Kidney epithelial cell (primary cell): ENCODE measurements around a stretch of chr1.

DNA sequence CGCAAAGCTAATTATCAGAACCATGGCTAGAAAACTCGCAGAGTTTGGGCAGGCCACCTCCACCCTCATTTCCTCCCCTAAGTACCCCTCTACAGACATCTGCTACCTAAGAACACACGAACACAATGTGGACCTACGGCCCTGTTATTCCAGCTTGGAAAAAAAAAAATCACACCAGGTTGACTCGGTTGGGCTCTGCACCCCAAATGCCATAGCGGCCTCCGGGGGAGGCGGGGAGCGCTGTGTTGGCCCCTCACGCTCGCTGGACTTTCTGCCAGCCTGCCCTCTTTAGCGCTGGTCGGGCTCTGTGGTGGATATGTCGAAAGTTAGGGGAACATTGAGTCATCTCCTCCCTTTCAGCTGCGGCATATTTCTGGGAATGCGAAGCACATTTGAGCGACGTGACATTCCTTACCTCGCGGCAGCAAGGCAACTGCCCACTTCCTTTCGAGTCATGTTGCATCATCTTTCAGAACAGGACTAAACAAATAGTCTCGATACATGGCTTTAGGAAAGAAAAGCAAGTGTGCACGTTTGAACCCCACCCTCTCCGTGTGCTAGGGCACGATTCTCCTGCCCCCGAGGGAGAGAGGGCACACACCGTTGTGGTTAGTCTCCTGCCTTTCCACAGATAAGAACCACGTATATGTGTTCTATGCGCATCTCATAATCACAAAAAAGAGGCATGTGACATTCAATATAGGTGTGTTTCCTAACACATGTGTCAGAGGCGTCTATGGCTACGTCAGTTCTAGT, 106.0 kb upstream of the SLC45A1 start:
- RAMPAGE, long total RNA, result no peak
- RRBS, result no CpG with 5 or more reads among the region's 31 CpGs

DNA sequence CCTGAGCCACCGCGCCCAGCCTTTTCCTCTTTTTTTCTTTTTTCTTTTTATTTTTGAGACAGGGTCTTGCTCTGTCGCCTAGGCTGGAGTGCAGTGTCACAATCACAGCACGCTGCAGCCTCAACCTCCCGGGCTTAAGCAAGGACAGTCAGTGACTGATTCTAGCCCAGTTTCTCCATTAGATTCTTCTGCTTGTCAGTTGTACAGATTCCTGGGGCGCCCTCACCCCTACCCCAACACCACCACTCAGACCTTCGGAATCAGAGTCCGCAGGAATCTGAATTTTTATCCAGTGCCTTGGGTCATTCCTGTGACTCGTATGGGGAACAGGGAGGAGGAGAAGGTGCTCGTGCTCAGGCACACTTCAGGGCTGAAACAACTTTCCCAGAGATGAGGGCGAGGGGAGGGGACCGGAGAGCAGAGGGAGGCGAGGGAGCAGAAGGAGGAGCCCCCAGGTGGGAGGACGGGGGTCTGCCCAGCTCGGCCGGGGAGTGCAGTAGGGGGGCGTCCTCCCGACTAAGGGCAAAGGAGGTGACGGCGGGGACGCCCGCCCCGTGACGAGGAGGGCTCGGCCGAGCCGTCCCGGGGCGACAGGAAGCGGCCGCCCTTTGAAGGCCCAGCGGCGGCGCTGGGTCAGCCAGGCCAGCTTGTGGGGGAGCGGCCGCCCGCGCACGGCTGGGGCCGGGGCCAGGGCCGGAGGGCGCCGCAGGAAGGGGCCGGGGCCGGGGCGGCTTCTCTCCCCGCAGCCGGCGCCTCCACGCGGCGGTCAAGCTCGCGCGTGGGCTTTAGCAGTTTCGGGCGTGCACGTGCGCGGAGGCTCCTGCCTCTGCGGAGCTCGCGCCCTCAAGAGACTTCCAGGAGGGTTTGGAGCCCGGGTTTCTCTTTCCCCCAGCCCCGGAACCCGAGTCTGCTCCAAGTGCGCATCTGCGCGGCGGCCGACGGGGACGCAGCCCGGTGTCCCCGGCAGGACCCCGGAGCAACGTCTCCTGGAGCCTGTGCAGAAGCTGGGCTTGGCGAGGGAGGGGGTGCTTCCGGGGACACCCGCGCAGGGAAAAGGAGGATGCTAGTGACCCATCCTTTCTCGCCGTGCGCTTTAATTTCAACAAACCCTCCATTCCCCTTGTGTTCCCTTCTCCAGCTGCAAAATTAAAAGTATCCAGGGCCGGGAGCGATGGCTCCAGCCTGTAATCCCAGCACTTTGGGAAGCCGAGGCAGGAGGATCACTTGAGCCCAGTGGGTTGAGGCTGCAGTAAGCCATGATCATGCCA, 100.8 kb upstream of the SLC45A1 start:
- RAMPAGE, long total RNA, result no peak
- RRBS, result 6% methylated on average over 27 of the region's 87 CpGs

DNA sequence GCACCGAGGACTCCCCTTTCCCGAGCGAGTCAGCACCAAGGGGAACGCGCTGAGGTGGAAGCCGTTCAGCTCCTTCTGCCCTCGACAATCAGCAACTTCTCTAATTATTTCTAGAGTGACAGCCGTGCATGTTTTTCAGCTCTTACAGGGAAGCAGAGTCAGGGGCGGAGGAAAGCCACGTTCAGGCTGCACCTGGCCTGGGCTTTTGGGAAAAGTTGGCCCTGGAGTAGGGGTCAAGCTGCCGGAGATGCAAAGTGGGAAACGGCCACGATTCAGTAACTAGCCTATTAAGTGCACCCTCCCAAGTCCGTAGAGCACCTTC, 667 bp downstream of the SLC45A1 start:
- RAMPAGE, long total RNA, result no peak
- RRBS, result no CpG with 5 or more reads among the region's 14 CpGs

DNA sequence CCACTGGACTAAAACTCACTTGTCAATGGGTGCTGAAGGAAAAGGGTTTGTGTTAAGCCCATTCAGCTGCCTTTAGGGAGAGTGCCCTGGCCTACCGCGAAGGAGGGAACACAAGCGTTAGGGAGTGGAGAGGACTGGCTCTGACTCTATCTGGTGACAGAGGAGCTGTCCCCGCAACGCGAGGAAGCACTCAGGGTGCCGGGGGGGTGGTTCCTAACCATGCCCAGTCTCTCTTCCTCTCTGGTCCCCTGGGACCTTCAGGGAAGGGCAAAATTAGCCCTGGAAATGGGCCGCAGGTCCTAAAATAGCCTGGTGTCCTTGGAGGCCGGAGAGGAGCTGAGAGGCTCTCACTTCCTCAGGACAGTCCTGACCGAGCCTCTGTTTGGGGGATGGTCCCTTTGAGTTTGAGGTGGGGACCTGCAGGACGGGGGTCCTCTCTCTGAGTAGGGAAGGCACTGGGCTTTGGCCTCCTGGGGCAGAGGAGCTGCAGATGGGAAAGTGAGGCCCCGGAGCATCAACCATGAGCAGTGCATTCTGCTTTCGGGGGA, 5.8 kb downstream of the SLC45A1 start:
- RAMPAGE, long total RNA, result no peak
- RRBS, result no CpG with 5 or more reads among the region's 13 CpGs

DNA sequence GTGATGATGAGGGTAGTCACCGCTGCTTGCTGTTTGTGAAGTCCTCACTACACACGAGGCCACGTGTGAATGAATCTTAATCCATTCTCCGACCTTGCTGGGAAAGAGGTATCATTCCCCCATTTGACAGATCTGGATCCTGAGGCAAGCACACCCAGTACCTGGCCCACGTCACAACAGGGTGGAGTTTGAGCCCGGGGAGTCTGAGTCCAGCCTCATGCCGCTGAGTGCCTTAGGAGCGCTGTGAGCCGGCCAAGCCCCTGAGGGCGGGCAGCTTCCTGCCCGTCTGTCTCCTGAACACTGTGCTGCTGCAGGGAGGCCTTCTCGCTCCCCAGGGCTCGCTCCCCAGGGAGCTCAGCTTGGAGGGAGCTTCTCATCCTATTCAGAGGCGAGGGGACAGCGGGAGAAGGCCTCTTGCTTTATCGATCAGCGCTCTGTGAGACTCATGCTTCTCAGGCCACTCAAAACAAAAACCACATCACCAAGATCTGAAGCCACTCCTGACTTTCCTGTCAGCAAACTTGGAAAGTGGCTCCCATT, 29.8 kb downstream of the SLC45A1 start:
- RAMPAGE, long total RNA, result no peak
- RRBS, result 34% methylated on average over 4 of the region's 17 CpGs

GRCh38 chr1:8352386-8352876, 34.5 kb downstream of the SLC45A1 start:
- RAMPAGE, long total RNA, result no peak
- RRBS, result no CpG with 5 or more reads among the region's 18 CpGs

DNA sequence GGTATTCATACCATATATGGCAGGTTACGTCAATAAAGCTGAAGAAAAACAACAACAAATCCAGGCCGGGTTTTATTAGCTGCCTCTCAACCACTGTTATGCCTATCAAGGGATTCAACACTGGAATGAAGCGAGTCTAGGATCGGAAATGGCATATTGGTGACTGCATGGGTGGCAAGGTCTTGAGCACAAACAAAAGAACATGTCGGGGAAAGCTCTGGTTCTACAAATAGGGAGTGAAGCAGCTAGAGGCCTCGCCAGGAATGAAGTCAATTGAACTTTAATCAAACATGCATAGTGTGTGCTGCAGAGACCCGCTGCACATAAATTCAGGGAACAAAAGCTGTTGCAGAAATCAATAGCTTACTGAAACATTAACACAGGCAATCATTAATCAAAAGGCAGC, 52.6 kb downstream of the SLC45A1 start:
- RAMPAGE, long total RNA, result no peak
- RRBS, result no CpG with 5 or more reads among the region's 7 CpGs

- RAMPAGE, long total RNA, result no peak
- RRBS, result no CpG with 5 or more reads among the region's 8 CpGs
These were observed 53.2 kb downstream of the SLC45A1 start for GRCh38 chr1:8370885-8371658.

- RAMPAGE, long total RNA, result no peak
These were observed 102.4 kb downstream of the SLC45A1 start for GRCh38 chr1:8420278-8420667.

- RAMPAGE, long total RNA, result no peak
- RRBS, result no CpG with 5 or more reads among the region's 5 CpGs
These were observed 155.2 kb downstream of the SLC45A1 start for GRCh38 chr1:8472911-8473669.

GRCh38 chr1:8510577-8511044, 192.7 kb downstream of the SLC45A1 start:
- RAMPAGE, long total RNA, result no peak
- RRBS, result no CpG with 5 or more reads among the region's 5 CpGs

- RAMPAGE, long total RNA, result no peak
- RRBS, result no CpG with 5 or more reads among the region's 5 CpGs
These were observed 213.2 kb downstream of the RERE start for GRCh38 chr1:8604113-8604703.

DNA sequence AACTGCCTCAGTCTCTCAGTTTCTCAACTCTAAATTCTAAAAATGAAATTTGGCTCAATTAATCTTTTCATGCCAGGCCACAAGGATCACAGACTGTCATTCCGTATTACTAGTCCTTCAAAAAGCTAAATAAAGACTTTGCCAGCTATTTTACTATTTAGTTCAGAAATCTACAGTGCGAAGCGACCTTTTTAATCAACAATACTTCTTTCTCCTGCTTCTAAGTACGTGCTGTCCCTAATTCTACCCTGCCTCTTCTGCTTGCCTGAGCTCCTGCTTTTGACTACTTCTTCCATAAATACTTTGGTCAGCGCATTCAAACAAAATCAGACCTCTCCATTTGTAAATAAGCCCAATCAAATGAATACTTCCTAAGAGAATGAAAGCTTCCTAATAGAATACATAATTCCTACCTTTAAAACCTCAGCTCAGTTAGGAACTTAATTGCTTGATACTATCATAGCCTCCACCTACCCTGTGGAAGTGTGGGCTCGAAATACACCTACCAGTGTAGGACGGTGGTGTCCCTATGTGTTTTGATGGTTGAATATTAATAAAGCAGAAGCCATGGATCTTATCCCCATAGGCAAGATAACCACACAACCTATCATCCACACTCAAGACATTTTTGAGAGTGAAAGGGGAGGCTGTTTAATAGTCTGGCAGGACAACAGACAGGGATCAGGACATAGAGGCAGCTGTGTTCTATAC, 196.8 kb downstream of the RERE start:
- RAMPAGE, long total RNA, result no peak
- RRBS, result no CpG with 5 or more reads among the region's 7 CpGs

DNA sequence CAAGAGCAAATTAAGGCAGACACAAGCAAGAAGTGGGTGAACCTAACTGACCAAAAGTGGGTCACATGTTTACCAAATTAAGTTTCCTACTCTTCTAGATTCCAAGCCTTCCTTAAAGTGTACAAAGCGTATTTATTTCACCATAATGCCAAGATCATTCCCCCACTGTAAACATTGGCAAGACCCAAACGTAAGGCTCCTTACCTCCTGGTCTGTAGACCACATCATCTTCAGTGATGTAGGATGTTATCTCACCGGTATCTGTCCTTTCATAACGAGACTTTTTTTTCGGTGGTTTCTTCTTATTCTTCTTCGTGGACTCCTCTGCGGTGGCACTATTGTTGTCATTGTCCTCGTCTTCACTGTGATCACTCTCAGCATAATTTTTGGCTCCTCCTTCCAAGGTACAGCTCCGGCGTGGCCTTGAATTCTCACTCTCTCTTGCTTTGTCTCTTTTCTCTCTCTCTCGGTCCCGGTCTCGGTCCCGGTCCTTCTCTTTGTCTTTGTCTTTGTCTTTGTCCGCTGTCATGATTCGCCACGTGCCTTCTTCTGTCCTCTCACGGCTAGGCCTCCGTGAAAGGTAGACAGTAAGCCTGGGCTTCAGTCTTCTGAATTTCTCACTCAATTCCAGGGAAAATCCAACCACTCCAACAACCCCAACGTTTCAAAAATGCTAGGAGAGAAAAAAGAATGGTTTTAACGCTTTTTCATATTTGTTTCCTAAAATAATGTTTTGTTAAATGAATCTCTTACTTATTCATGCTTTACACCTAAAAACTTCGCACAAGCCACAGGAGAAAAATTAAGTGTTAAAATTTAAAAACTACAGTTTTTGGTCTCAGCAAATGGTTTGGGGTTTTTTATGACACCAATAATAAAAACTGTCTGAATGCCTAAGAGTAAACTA, 161.4 kb downstream of the RERE start:
- RAMPAGE, long total RNA, result no peak
- RRBS, result no CpG with 5 or more reads among the region's 22 CpGs

- RAMPAGE, long total RNA, result no peak
- RRBS, result no CpG with 5 or more reads among the region's 7 CpGs
These were observed 157.2 kb downstream of the RERE start for GRCh38 chr1:8660117-8660847.

DNA sequence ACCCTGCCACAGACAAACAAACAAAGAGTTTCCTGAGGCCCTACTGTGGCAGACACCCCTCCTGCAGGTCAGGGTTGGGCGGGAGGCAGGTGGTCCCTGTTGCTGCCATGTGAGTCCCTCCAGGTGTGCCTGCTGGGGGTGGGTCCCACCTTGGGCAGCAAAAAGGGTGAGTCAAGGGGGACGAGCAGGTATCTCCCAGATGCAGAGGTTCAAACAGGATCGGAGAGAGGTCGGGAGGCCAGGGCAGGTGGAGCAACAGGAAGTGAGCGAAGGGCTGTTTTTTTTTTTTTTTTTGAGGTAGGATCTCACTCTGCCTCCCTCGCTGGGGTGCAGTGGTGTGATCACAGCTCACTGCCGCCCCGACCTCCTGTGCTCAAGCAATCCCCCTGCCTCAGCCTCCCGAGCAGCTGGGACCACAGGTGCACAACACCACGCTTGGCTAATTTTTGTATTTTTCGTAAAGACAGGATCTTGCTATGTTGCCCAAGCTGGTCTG, 39.4 kb downstream of the SLC2A7 start:
- RAMPAGE, long total RNA, result no peak
- RRBS, result no CpG with 5 or more reads among the region's 11 CpGs

- RAMPAGE, long total RNA, result no peak
- RRBS, result no CpG with 5 or more reads among the region's 20 CpGs
These were observed 9.4 kb upstream of the SLC2A5 start for GRCh38 chr1:9078534-9079438.

DNA sequence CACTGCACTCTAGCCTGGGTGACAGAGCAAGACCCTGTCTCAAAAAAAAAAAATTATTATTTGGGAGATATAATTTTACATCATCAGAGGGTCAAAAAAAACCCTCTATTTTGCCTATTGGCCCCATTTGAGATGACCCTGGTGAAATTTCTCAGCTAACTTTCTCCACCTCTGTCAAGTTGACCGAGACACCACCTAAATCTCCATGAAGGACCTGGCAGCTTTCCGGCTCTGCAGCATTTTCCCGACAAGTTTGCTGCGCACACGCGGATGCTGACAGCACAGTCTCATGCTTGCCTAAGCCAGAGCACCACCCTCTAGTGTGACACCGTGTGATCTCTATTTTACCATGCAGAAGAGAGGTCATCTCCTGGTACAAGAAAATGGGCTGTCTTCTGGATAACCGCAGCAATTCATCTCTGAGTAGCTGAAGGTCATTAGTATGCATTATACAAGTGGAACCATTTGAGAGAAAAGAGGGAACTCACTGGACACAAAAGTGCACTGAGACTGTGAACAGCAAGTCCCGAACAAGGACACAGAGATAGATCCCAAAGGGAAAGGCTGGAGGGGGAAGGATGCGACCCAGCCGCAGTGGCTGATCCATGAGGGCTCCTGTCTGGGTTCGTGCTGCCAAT, 38.9 kb upstream of the H6PD start:
- RAMPAGE, long total RNA, result no peak
- RRBS, result no CpG with 5 or more reads among the region's 12 CpGs

DNA sequence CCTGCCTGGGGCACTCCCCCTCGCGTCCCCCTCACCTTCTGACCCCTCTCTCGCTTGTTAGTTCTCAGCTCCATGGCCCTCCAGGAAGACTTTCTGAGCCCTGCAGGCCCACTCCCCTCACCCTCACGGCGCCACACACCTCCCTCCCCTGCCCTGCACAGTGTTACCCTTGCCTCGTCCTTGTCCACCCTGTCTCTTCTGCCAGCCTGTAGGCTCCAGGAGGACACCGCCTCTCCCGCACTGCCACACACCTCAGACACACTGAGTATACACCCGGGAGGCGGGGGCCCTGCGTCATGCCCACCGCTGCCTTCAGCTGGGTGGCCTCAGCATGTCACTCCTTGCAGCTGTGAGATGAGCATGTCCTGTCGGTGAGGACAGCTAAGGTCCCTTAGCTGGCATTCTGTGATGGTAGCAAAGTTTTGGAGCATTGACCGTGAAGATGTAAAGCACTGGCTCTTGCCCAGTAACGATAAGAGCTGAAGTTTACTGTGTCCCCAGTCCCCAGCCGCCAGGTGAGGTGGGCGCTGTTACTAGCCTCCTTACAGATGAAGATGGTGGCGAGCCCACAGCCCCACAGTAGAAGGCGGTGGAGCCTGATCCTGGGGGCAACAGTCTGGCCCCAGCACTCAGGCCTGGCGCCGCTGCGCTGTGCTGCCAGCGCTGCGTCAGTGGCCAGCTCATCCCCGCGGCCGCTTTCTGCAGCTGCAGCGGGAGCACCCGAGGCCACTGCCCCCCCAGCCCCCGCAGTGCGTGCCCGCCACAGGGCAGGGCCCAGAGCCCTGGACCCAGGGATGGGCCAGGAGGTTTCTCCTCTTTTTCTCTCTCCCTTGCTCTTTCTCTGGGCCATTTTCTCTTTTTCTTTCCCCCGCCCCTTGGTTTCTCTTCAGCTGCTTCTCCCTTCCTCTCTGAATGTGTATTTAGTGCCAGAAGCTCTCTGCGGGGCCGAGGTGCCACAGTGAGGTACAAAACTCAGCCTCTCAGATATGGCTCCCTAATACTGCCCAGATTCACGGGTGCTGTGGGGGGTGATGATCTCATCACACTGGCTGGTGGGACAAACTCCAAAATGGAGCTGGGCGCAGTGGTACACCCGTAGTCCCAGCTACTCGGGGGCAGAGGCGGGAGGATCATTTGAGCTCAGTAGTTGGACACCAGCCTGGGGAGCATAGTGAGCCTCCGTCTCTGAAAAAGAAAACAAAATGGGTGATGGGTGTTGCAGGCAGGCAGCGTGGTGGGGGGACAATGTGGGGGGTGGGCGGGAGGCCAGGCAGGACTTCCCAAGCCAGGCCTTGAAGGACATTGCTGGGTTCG, 13.3 kb downstream of the H6PD start:
- RAMPAGE, long total RNA, result no peak
- RRBS, result no CpG with 5 or more reads among the region's 44 CpGs

DNA sequence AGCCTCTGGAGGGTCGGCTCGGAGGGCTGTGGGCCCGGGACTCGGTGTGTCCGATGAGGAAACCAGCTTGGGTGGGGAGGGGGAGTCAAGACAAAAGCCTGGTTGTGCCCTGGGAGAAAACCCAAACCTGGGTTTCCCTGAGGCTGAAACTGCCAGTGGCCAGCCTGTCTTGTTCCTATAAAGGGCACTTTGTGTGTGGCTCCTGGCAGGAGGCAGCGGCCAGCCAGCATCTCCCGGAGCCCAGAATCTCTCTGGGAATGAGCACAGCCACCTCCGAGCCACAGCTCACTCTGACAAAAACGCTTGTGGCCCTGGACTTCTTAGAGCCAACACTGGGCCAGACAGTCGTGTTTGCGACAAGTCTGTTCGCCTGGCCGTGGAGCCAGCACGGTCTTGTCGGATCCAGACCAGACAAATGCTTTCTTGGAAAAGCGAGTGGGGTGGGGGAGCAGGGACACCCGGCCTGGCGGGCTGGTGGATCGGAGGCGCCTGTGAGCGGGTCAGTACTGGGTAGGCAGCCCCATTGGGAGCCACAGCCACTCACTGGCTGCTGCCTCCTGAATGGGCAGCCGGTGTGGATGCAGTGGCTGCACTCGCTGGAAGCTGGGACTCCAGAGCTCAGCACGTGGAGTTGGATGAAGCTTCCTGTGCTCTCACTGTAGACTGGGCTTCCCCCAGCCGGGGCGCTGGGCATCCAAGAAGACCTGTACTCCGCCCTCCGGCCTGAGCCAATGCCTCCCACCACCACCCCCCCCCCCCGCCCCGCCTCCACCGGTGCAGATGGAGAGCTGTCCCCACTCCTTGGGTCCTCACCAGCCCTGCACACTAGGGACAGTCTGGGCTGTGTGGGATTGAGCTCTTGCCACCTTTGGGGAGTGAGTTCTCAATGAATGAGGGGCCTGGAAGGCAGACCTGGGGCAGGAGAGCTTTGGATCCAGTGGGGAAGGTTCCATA, 32.1 kb downstream of the SPSB1 start:
- RAMPAGE, long total RNA, result no peak
- RRBS, result 99% methylated on average over 4 of the region's 31 CpGs